Hair follicular keratinocyte (primary cell): ENCODE data around the gene RANBP2.

DNA sequence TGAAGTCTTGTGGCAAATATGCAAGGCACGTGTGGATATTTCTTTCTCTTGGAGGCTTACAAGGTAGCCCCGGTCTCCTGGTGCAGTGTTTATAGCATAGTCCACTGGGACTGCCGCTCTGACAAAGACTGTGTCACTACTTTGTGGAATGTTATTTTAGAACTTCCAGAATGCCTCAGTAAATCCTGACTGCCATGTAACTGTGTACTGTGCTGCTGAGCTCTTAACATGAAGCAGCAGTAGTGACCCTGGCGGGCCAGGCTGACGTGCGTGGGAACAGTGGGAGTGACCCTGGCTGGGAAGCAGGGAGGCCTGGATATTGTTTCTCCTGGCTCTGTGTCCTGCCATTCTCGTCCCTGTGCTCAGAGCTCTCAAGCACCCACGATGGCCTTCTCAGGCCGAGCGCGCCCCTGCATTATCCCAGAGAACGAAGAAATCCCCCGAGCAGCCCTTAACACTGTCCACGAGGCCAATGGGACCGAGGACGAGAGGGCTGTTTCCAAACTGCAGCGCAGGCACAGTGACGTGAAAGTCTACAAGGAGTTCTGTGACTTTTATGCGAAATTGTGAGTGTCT is 64.5 kb upstream of the RANBP2 start:
- RAMPAGE, long total RNA: no peak

- RAMPAGE, long total RNA: start-site peak on the plus strand at chr2:108719479-108719520, 58 and 44 reads in 2 replicates
These were observed at the start of gene RANBP2 for GRCh38 chr2:108719198-108720002. Gene RANBP2, plus strand, starts transcription at chr2:108719482.

- RAMPAGE, long total RNA: no peak
These were observed 22.9 kb upstream of the CCDC138 start for GRCh38 chr2:108763202-108764465.

DNA sequence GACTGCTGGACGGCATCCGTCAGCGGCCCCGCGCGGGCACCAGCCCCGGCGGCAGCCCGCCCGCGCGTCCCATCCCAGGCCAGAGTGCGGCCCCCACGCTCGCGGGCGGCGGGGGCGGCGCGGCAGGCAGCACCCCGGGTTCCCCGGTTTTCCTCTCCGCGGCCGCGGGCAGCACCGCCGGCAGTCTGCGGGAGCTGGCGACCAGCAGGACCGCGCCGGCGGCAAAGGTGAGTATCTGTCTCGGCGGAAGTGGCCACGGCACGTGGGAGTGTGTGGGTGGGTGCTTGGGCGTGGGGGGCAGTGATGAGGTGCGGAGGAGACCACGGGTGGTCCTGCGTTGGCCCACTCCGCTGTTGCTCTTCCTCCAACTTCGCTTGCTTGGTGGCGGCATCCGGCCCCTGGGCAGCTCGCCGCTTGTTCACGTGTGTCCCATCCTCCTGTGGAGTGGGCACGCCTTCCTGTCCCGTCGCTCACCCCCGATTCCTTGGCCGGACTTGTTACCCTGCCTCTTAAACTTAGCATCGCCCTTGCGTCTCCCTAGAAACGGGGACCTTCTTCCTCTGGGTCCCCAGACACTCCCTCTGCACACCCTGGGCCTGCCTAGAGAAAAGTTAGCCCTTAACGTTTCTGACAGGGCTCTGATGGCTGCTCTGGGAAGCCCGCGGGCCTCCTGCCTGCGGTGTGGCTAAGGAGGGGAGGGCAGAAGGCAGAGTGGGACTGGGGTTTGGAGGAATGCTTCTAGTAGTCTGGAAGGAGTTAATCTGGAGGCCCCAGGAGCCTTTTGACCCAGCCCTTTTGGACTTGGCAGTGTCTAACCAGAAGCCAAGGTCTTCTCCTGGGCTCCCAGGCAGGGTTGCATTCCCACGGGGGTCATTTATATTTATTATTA is 1.1 kb downstream of the SH3RF3 start:
- RAMPAGE, long total RNA: no peak

- RAMPAGE, long total RNA: no peak
These were observed 114.5 kb downstream of the SH3RF3 start for GRCh38 chr2:109243362-109243976.

DNA sequence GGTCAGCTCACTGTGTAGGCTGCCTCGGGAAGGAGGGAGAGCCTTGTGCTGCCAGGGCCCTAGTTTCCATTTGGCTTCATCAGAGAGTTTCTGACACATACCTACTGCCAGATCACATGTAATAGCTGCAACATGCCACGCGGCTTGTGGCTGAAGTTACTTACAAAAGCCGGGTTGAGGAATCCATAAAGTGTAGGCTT is 129.9 kb downstream of the SH3RF3 start:
- RAMPAGE, long total RNA: no peak

DNA sequence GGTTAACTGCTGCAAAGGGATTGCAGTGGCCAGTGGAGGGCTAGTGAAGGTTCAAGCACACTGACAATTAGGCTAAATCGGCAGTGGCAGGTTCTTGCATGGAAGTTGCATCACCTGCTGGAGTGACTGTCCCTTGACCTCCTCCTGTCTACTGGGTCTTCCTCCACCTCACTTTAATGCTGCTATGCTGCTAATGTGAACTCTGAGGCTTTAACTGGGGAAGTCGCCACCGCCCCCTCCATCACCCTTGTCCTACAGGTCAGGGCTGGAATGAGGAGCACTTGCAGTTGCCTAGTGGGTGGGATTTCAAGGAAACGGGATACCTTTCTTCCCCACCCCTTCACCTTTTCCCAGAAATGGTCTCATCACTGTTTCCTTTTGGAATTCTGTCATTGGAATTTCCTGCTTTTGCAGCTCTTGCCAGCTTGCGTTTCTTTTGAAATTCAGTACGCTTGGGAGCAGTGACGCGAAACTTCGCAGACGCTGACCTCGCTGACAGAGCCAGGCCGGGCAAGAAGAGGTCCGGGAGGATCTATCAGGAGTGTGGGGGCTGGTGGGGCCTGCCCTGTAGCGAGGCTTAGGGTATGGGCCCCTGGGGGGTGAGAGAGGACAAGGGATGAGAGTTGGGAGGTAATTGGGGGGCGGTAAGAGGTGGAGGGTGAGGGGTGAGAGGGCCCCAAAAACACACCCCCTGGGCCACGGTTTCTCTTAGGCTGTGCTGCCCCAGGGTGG is 150.4 kb downstream of the SH3RF3 start:
- RAMPAGE, long total RNA: no peak

DNA sequence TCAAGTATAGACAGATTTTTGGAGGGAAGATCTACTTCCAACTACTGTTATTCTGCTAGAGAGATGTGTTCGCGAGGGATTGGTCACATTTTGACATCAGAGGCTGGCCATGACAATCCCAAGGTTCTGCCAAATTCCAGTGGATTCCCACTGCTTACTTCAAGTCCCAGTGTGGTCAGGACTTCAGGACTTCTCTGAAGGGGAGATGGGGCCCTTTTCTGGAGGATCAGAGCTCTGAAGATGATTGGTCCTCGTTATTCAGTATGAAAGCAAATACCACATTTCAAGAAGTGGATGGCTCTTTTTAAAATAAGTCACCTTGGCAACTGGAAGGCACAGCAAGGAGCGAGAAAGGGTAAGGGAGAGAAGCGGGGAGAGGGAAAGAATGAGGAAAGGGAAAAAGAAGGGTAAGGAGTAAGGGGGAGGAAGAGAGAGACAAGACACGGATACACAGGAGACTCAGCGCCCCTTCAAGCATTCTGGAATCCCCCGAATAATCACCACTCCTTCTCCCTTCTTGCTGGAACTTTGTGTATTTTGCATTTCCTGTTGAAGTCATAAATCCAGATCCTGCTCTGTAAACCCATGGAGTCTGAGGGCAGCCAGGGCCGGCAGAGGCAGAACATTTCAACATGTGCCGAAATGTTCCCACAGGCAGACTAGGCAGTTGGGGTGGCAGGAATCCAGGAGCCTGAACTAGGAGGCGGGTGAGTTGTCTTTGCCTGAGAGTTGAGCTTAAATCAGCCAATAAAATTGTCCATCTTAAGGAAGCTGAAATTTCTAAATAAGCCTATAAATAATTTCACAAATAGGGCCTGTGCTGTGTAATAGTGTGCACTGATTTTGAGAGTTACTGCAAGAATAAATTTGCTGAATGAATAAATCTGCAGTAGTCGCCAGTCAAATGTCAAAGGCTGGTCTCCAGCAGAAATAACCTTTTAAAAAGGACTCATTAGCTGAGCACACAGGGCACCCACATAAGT is 193.0 kb downstream of the SH3RF3 start:
- RAMPAGE, long total RNA: no peak

DNA sequence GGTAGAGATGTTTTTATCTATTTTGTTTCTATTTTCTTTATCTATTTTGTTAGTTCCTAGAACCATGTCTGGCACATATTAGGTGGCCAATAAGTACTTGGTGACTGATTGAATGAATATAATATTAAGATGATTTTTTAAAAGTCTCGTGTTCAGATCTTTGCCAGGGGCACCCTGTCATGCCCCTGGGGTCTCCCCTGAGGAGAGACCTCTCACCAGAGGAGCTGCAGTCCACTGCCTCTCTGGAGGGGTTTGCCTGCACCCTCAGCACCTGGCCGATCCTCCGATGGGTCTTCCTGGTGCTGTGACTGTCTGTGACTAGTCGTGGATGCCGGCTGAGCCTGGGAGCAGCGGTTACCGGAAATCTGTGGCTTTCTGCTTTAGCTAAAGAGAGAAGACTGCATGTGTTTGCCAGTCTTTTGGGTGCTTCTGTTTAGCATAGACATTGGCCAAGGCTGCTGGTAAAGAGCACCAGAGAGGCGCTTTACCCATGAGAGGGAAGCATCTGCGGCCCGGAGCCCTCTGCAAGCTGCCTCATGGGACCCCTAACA is 202.7 kb downstream of the SH3RF3 start:
- RAMPAGE, long total RNA: no peak

- RAMPAGE, long total RNA: no peak
These were observed 219.8 kb downstream of the SH3RF3 start for GRCh38 chr2:109348771-109349319.

- RAMPAGE, long total RNA: no peak
These were observed 111.2 kb downstream of the SEPTIN10 start for GRCh38 chr2:109502439-109503054.

- RAMPAGE, long total RNA: no peak
These were observed 60.9 kb downstream of the SOWAHC start for GRCh38 chr2:109674979-109675507.

DNA sequence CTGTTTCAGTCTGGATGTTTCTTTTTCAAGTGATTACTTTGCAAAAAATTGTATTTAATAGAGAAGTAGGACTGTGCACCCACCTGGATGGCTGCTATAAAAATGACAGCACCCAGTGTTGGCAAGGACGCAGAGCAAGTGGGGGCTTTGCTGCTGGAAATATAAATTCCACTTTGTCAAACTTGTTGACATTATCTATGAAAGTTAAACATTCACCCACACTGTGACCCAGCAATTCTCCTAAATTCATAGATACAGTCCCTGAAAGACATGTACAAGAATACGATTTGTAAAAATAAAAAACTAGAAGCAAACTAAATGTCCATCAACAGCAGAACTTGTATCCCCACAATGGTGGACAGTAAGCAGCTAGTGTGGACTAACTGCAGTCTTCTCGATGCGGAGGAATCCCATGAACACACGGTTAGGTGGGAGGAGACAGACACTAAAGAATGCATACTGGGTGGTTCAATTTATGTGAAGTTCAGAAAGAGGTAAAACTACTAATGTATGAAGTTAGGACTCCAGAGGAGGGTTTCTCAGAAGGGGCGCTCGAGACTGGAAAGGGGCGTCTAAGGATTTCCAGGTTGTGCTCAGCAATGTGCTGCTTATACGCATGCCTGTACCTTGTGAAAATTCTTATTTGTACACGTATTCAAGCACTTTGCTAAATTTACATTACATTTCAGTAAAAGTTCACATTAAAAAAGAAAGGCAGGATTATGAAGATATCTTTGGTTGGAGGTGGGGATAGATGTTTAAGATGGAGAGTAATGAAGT is 66.8 kb downstream of the SOWAHC start:
- RAMPAGE, long total RNA: no peak

DNA sequence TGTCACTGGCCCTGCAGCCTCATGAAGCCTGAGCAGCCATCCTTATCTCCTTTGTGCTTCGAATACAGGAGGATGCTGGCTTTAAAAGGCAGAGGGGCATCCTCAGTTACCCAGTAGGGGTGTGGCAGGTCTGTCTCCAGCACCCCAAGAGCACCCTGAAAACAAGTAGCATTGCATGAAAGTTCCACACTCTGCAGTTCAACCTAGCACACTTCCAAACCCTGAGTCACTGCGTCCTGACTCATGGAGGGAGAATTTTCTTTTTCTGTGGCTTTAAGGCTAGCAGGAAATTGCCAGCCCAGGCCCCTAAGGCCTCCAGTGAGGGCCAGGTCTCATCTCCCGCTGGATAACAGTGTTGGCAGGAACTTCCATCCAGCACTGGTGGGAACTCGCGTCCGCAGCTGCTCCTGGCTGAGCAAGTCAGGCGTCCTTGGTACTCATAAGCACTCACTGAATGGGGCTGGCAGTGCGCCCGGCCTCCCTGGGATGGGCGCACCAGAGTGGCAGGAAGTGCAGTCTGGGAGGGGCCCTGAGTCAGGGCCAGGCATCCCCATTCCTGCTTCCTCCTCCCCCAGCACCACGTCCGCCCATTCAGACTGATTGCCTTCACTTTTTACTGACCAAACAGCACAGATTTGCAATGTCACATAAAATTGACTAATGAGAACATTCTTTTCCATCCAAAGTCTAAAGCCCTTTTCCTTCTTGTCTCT is 14.3 kb downstream of the MALL start:
- RAMPAGE, long total RNA: no peak

DNA sequence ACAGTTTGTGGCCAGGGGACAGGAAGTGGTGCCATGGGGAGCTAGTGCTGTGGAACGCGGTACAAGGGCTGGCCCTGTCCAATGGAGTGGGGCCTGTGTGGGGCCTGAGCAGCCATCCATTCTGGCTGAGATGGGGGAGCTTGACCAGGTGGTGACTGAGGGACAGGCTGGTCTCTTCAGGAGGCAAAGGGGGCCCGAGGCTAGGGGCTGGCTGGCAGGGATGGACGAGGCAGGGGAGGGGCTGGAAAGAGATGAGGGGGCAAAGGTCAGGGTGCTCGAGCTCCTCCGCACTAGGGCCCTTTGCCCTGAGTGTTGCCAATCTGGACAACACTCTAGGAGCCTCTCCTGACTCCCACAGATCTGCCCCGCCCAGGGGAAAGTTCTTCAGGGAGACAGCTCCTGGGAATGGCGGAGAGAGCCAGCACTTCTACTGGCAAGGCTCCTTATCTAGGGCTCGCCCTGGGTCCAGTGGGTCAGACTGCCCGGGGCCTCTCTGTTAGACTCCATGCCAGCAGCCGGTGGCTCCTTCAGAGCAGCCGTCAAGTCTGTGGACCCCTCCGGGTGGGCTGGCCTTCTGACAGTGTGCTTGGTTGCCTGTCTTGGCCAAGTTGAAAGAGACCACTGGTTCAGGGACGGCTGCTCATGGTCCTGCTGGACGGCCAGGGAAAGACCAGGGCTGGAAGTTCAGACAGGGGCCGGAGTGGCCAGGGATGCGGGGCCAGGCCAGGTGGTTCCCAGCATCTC is 12.3 kb downstream of the MALL start:
- RAMPAGE, long total RNA: no peak

GRCh38 chr2:110105950-110106501 is 9.6 kb downstream of the MALL start:
- RAMPAGE, long total RNA: no peak

- RAMPAGE, long total RNA: no peak
These were observed 8.2 kb downstream of the MALL start for GRCh38 chr2:110107369-110107904.

DNA sequence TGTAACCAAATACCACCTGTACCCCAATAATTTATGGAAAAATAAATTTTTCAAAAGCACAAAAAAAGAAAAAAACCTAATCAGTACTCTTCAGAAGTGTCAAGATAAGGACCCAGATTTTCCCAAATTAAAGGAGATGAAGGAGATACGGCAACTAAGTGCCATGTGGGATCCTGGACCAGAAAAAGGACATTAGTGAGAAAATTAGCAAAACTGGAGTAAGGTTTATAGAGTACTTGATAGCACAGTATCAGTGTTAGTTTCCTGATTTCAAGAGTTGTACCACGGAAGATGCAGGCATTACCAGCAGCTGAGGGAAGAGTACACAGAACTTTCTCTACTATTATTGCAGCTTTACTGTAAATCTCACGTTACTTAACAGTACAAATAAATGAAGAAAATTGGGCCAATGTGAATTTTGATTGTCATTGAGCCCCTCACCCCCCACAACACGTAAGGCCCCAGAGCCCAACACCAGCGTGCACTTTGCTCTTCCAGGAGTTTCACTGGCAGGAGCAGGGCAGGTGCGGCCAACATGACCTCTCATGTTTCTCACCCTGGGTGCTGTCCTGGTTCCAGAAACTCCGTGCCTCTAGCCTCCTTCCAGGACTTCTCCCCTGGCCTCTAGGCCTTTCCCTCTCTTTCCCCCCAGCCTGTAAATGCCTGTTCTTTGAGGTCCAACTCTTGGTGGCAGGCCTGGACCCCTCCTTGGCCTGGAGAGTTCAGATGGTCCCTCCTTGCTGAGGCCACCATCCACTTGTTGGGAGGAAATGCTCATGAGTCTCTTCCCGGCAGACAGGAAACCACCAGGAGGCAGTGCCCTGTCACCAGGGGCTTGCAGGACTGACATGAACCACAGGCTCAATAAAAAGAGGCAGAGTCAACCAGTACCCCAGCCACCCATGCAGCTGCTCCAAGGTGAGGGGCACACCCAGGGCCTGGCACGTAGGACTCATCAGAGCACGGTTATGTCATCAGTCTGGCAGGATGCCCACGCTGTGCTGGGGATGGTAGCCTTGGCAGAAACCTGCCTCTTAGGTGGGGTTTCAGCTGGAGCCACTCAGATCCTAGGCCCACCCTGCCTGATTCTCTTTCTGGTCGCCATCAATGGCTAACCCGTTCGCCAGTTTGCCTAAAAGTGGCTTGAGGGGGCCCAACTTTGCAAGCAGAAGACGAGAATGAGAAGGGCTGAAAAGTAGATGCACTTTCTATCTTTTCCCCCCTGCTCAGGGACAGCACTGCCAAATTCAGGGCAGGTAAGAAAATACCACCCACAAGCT is 1.6 kb downstream of the MALL start:
- RAMPAGE, long total RNA: no peak

DNA sequence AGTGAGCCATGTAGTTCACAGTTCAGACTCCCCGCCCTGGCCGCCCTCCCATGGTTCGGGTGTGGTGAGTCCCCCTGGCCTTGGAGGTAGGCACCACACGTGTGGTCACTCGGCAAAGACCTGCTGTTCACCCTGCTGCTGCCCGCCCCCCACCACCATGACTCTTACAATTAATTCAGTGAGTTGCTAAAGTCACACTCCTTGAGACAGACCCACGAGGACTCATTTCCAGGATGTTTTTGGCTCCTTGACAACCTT is 5.1 kb upstream of the MALL start:
- RAMPAGE, long total RNA: no peak

GRCh38 chr2:110155806-110156407 is 40.3 kb upstream of the MALL start:
- RAMPAGE, long total RNA: no peak